Mesenchymal stem cell of the bone marrow (primary cell): ENCODE data around the gene METTL27.

DNA sequence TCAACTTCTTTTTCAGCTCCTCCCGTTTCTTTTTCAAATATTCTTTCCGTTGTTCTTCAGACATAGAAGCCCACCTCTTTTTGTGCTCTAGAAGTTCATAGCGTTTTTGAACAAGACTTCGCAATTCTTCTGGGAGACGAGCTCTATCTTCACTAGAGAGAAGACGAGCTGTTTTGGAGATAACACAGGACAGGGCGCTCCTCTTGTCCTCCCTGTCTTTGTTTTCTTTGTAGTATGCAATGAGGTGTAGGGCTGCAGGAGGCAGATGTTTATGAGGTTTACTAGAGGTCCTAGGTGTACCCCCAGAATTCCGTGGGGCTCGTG is 44.2 kb downstream of the FZD9 start:
- CAGE, long polyA plus RNA, result no peak

- CAGE, long polyA plus RNA, result no peak
Measured at GRCh38 chr7:73602858-73603883, 21.2 kb downstream of the MLXIPL start.

GRCh38 chr7:73689446-73690125 is 6.2 kb downstream of the BUD23 start:
- CAGE, long polyA plus RNA, result no peak

DNA sequence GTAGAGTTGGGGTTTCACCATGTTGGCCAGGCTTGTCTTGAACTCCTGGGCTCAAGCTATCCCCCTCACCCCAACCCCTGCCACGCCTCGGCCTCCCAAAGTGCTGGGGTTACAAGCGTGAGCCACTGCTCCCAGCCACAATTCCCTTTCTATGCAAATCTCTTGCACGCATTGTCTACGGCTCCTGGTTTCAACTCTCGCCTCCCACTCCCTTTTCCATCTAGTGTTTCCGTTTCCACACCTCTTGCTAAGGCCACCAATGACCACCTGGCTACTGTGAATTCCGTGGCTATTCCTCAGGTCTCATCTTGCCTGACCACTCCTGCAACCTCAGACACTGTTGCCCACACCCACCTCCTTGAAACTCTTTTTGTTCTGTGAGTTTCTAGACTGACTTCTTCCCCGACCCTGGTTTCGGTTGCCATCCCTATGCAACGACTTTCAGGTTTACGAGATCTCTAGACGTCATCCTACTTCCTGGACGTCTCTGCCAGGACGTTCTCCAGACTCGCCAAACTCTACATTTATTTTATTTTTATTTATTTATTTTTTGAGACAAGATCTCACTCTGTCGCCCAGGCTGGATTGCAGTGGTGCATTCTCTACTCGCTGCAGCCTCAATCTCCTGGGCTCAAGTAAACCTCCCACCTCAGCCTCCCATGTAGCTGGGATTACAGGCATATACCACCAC is 3.3 kb downstream of the CLDN3 start:
- CAGE, long polyA plus RNA, result no peak

DNA sequence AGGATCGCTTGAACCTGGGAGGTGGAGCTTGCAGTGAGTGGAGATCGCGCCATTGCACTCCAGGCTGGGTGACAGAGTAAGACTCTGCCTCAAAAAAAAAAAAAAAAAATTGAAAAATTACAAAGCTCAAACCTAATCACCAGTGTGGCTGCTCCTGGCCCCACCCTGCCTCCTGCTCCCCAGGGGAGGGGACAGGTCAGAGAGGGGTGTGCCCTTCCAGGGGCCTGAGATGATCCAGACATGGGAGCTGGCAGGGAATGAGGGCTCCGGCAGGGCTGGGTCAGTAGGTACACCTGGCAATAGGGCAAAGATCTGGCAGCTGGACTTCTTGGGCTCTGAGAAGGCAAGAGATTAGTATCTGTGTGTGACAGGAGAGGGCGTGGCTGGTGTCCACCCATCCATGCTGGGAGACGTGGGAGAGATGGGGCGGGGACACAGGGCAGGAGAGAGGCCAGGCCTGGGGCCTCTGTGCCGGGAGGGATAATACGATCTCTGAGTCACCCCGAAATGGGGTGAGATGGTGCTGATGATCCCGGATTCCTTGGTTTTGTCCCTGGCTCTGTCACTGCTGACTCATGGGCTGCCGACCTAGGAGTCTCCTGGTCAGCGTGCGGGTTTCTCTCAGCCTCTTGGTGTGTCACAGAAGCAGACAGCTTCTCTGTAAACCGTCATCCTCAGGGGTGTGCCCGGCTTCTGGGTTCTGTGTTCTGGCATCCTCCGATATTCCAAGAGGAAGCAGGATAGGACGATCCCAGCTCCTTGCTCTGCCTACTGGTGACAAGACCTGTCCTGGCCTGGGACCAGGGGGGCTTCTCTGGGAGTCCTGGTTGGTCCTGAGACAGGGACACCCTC is 8.3 kb upstream of the CLDN4 start:
- CAGE, long polyA plus RNA, result no peak

GRCh38 chr7:73831720-73832655 is 1.2 kb downstream of the CLDN4 start:
- CAGE, long polyA plus RNA, result no peak

DNA sequence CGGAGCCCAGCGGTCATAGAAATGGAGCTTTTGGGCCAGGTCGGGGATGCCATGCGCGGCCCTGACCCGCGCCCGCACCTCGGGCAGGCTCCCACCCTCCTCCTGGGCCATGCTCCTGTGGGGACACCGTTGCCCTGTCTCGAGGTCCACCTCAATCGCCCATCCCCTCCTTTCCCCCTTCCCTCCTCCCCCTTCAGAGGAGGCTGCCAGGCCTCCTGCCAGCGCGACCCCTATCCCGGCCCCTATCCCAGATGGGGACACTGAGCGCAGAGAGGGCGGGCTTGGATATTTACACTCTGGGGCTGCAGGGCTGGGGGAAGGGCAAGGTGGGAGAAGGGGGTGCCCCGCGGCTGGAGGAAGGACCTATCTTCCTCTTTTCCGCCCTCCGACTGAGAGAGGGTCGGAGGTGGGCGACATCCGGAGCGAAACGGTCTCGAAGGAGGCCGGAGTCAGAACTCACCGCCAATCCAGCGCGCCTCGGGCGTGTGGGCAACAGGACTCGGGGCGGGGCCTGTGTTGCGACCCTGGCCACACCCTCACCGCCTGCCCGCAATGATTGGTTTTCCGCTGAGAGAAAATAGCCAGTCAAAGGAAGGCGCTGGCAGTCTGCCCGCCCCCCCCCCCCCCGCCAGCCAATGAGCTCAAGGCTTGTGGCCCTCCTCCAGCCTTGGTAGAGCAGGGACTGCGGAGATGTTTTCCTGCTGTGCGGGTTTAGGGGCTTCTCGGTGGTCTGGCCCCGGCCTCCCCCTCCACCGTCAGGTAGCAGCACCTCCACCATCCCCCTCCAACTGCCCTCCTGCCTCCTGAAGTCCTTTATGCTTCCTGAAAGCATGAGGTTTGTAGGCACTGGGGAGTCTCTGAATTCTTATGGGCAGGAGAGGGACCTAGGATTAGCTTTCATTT is at the start of gene METTL27:
Gene METTL27 (minus strand): TSS at position 487 of the 903 bp plus-strand sequence.
- CAGE, long polyA plus RNA, result no peak

DNA sequence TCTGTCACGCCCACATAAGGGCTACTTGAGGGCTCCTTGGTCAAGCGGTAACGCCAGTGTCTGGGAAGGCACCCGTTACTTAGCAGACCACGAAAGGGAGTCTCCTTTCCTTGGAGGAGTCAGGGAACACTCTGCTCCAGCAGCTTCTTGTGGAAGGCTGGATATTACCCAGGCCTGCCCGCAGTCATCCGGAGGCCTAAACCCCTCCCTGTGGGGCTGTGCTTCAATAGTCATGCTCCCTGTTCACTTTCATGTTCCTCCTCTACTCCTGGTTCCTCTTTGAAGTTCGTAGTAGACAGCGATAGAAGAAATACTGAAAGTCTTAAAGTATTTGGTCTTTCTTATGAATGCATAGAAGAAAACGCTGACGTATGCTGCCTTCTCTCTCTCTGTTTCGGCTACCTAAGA is 3.4 kb upstream of the METTL27 start:
- CAGE, long polyA plus RNA, result no peak

GRCh38 chr7:74038260-74038702 is 10.3 kb downstream of the ELN start:
- CAGE, long polyA plus RNA, result no peak

DNA sequence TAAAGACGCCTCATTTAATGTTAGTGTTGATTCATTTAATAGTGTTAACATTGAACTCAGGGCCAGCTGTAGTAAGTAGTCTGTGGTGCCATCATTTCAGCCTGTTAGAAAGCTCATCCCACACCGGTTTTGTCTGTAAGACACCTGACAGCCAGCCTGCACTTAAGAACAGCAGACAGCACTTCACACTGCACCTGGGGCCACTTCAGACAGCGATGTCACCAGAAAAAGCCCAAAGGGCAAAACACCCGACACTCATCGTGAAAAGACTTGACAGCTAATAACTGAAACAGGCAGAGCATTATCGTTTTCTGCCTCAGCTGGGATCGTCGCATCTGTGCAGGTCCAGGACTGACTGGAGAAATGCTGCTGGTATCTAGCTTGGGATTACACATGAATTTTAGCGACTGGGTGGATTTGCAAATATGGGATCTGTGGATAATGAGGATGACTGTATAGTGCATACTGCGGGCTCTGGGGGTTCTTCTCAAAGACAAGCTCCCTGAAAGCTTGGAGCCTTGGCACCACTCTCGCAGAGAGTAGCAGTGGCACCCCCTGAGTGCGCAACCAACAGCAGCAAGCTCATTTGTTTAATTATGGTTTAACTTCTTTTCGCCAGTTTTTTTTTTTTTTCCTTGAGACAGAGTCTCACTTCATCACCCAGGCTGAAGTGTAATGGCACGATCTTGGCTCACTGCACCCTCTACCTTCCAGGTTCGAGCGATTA is 16.6 kb upstream of the LAT2 start:
- CAGE, long polyA plus RNA, result no peak

DNA sequence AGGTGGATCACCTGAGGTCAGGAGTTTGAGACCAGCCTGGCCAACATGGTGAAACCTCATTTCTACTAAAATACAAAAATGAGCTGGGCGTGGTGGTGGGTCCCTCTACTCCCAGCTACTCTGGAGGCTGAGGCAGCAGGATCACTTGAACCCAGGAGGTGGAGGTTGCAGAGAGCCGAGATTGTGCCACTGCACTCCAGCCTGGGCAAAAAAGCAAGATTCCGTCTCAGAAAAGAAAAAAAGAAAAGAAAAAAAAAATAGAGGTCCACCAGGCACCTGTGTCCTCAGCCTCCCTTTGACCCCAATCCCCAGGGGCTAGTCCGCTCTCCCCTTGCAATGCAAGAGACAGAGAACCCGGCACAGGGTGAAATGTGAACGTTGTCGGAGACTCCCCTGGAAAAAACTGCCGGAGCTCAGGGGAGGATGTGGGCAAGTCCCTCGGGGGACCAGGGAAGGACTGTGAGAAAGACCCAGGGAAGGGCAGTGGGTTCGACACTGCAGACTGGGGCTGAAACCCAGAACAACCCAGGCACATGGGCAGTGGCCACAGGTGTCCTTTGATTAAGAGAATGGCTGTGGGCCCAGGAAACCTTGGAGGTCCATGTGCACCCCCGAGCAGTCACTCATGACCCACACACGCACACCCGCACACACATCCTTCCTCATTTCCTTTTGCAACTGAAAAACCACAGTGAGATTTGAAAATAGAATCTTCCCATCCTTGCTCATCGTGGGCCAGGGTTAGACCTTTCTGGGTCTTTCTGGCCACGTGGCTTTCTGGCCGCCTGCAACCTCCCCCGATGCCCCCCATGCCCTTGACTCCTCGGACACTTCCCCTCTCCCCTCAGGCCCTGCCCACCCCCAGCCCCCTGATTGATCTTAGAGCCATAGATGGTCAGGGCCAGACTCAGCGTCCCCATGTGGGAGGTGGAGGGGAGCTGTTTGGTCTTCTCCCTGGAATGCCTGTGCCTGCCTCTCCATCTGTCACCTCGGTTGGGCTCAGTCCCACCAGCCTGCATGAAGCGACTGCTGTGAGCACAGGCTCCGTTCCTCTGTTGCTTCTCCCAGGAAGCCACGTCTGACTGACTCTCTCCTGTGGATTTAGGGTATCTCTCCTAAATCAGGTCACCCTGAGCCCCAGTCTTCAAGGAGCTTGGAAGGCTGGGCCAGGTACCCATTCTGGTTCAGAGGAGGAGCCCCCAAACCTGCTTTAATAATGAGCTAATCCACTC is 7.8 kb downstream of the LAT2 start:
- CAGE, long polyA plus RNA, result no peak

DNA sequence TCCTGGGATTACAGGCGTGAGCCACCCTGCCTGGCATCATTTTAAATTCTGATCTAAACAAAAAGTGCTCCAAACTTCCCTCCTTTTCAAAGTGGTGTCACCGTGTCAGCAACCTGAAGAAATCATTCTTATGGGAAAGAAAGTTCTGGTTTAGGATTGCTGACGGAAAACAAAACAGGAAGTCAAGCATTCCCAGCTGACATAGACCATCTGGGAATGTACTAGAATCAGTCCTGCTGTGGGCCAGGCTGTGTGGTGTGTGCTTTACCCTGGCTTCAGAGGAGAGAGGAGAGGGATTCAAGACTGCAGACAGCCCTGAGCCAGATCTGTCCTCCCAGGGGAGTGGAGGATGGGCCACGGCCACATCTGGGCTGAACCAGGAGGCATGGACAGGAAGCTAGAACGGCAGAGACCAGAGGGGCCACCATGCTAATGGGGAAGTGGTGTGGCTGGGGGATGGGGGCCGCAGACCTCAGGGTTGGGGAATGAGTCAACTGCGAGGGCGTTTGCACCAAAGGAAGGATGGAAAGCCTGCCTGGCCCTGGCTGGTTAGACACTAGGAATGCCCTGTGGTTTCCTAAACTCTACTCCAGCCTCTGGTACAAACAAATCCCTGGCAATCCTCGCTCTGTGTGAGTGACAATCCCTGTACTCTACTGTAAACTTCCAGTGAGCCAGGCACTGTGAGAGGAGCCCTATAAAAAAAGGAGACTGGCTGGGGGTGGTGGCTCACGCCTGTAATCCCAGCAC is 16.7 kb upstream of the CLIP2 start:
- CAGE, long polyA plus RNA, result no peak

DNA sequence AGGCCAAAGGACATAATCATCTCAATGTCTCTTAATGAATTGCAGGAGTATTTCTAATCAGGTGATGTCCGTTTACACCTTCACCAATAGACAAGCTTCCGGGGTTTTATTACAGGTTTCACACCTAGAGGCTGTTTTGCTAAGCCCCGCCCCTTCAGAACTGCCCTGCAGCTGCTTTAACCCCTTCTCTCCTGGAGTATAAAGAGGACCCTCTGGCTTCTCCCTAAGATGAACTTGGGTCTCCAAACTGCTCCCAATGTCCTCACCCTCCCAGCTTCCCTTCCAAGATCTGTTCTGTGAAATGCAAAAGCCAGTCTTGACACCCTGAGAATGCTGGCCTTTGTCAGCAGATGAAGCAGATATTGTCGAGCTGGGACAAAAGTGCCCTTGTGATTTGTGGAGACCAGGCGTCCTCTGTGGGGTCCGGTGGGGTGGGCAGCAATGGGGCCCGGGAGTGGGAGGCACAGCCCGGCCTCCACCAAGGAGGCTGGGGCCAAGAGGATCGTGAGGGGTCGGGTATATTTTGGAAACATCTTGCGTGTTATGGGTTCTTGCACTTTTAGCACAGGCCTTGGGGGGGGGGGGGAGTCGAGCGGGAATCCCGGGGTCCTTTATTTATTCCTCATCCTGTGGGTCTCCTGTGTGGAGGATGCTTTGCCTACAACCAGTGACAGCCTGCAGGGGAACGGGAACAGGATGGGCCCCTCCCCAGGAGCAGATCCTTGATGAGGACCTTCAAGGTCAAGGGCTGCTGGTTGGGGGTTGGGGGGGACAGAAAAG is 81.7 kb upstream of the GTF2IRD1 start:
- CAGE, long polyA plus RNA, result no peak

GRCh38 chr7:74462563-74463058 is 8.9 kb downstream of the GTF2IRD1 start:
- CAGE, long polyA plus RNA, result no peak

DNA sequence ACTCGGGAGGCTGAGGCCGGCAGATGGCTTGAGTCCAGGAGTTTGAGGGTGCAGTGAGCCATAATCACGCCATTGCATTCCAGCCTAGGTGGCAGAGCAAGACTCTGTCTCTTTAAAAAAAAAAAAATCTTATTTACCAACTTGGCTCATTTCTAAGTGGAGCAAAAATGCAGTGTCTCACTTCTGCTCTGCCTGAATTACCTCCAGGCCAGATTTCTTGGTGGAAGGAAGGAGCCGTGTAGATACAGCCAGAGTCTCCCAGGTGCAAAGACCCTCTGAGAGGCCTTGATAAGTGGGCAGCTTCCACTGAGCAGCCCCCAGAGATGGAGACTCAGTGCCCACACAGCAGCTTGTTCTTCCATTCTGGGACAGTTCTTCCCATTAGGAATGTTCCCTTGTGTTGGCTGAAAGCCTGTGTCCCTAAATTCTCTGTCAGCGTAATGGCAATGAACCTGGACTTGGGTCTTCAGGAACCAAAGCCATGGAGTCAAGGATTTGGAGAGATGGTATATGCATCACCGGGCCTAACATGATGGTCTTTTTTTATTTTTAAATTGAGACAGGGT is 30.1 kb downstream of the GTF2IRD1 start:
- CAGE, long polyA plus RNA, result no peak

GRCh38 chr7:74502353-74503099 is 48.8 kb downstream of the GTF2IRD1 start:
- CAGE, long polyA plus RNA, result no peak

DNA sequence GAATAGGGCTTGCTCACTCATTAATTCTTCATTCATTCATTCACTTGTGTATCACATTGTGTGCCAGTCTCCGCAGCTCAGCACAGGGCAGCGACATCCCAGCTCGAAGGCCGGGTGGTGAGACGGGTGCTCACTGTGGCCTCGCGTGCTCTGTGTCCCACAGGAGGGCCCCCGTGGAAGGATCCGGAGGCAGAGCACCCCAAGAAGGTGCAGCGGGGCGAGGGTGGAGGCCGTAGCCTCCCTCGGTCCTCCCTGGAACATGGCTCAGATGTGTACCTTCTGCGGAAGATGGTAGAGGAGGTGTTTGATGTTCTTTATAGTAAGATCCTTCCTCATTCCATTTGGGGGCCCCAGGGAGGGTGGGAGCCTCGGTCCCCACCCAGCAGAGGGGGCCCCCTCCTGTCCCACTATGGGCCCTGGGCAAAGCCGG is 61.6 kb downstream of the GTF2IRD1 start:
- CAGE, long polyA plus RNA, result no peak

DNA sequence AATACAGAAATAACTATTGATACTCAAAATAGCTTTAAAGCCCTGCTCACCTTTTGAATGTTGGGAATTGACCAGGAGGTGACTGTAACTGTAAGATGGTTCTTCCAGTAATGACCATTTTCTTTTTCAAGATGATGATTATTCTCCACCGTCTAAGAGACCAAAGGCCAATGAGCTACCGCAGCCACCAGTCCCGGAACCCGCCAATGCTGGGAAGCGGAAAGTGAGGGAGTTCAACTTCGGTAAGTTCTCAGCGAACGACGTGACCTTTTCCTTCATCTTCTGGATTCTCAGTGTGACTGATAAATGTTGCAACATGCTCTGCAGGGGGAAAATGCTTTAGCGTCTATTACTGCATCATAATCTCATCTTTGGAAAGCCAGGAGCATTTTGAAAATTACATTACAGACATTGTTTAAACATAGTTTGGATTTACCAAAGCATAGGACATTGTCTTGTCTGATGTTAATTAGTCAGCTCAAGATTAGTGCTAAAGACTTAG is 45.1 kb upstream of the NCF1 start:
- CAGE, long polyA plus RNA, result no peak

DNA sequence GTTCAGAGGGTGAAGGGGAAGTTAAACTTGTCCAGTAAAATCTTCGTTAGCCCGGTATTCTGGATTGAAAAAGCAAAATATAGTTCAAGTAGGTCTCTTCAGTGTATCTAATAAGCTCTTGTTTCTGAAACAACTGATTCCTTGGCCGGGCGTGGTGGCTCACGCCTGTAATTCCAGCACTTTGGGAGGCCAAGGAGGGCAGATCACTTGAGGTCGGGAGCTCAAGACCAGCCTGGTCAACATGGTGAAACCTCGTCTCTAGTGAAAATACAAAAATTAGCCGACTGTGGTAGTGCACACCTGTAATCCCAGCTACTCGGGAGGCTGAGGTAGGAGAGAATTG is 11.6 kb upstream of the NCF1 start:
- CAGE, long polyA plus RNA, result no peak

GRCh38 chr7:74782864-74783146 is 9.0 kb downstream of the NCF1 start:
- CAGE, long polyA plus RNA, result no peak